Umbilical cord (tissue), 2 donors: ENCODE data around the gene PTPRF.

- RAMPAGE, long total RNA, result no peak
Measured at GRCh38 chr1:43448095-43448783, 5.5 kb downstream of the HYI start.

DNA sequence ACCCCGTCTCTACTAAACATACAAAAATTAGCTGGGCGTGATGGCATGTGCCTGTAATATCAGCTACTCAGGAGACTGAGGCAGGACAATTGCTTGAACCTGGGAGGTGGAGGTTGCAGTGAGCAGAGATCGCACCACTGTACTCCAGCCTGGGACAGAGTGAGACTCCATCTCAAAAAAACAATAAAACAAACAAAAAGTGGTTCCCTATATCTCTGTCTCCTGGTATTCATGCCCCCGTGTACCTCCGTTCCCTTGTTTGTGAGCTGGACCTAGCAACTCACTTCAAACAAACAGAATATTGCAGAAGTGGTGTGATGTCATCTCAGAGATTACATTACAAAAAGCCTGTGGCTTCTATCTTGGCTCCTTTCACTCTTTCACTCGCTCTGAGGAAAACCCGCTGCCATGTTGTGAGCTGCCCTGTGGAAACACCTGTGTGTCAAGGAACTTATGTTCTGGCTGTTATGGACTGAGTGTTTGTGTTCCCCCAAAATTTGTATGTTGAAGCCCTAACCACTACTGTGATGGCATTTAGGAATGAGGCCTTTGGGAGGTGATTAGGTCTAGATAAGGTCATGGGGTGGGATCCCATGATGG, 7.2 kb upstream of the HYI start:
- RAMPAGE, long total RNA, result no peak

DNA sequence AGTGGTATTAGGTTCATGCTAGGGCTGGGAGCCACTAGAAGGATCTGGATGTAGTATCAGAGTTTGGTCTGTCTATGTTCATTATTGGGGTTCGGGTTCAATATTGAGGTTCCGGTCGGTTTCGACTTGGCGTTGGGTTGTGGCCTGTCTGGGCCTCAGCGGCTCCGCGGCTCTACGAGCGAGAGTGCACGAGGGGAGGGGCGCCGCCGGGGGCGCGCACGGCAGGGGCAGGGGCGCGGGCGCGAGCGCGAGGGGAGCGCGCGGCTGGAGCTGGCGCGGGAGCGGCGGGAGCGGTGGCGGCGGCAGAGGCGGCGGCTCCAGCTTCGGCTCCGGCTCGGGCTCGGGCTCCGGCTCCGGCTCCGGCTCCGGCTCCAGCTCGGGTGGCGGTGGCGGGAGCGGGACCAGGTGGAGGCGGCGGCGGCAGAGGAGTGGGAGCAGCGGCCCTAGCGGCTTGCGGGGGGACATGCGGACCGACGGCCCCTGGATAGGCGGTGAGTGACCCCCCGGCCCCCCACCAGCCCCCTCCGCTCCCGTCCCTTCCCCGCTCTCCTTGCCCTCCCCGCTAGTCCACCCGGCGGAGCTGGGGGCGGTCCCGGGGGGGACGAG, at the start of gene PTPRF:
PTPRF (plus strand) TSS at position 284 of the 606 bp plus-strand sequence.
- RAMPAGE, long total RNA, result no peak

DNA sequence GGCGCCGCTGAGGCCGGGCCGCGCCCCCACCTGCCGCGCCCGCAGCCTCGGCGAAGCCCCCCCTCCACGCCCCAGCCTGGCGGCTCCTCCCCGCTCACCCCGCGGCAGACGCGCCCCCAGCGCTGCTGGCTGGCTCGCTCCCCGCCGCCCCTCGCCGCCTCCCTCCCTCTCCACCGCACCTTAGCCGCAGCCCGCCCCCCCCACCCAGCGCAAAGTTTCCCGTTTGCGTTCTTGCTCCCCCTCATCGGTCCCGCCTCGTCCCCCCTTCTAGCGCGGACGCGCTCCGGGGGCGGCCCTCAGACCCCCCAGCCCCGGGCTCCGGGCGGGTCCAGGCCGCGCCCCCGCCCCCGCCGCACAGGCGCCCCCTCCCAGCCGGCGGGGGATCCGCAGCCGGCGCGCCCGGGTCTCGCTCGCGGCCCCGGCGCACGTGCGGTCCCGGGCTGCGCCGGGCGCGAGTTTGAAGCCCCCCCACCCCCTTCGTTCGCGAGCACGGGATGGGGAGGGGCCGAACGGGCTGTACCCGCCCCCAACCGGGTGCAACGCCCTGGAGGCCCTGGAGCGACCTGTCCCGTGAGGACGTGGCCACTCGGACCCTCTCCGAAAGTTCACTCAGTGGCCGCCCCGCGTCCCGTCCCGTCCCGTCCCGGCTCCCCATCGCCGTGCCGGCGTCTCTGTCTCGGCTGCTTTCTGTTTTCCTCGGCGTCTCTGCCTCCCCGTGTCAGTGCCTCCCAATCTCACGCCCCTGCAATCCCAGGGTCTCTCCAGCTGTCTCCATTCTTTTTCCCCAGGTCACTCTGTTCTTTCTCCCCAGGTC, 730 bp downstream of the PTPRF start:
- RAMPAGE, long total RNA, result no peak

- RAMPAGE, long total RNA, result no peak
Measured at GRCh38 chr1:43545607-43546796, 15.3 kb downstream of the PTPRF start.

GRCh38 chr1:43594168-43595126, 55.5 kb upstream of the KDM4A start:
- RAMPAGE, long total RNA, result no peak

- RAMPAGE, long total RNA, result no peak
Measured at GRCh38 chr1:43716592-43717354, 9.4 kb downstream of the ST3GAL3 start.

DNA sequence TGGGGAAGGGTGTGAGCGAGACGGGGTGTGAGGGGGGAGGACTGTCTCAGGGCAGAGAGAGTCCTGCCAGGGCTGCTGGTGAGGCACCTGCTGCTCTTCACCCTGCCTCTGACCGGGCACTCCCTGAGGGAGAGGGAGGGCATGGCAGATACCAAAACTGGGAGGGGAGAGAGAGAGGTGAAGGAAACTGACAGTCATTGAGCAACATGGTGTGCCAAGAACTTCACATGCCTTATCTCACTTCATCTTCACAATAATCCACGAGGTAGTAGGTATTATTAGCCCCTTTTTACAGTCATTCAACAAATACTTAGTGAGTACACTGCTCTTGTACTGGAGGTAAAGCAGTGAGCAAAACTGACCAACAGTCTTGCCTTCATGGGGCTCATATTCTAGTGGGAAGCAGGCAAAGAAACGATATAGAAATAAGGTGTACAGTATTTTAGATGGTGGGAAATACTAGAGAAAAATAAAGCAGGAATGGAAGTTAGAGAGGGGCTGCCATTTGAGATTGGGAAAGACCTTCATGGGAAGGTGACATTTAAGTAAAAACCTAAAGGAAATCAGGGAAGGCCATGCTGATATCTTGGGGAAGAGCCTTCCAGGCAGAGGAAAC, 61.2 kb upstream of the ARTN start:
- RAMPAGE, long total RNA, result no peak

DNA sequence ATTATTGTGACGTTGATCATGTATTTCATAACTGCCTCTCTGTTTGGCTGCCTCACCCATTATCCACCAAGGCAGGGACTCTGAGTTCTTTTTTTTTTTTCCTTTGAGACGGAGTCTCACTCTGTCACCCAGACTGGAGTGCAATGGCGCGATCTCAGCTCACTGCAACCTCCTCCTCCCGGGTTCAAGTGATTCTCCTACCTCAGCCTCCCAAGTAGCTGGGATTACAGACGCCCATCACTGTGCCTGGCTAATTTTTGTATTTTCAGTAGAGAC, 52.7 kb upstream of the ARTN start:
- RAMPAGE, long total RNA, result no peak

- RAMPAGE, long total RNA, result no peak
Measured at GRCh38 chr1:44005848-44006301, 14.5 kb downstream of the CCDC24 start.

- RAMPAGE, long total RNA, result no peak
Measured at GRCh38 chr1:44212722-44213131, 544 bp upstream of the DMAP1 start.

DNA sequence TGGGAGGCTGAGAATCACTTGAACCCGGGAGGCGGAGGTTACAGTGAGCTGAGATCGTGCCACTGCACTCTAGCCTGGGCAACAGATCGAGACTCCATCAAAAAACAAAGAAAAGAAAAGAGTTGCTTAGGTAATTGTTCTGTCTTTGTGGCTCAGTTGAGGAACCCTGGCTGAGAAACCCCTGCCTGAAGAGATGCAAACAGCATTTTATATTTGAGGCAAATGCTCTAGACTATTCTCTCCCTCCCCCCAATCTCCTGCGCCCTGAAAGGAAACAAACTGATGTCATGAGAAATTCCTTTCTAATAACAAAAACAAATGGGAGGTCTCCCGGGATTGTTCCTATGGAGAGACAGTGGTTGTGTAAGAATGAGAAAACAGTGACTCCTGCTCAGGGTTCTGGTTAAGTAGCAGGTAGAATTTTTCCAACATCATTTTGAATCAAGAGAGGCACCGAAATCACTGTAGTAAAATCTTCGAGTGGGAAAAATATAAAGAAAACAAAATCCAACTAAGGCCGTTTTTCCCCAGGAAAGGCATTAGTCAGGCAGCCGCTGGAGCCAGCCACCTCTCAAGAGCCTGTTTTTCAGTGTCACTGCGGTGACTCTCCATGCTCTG, 80.1 kb downstream of the RNF220 start:
- RAMPAGE, long total RNA, result no peak

- RAMPAGE, long total RNA, result no peak
Measured at GRCh38 chr1:44543313-44543798, 130.9 kb downstream of the TMEM53 start.

- RAMPAGE, long total RNA, result no peak
Measured at GRCh38 chr1:44547457-44547656, 126.9 kb downstream of the TMEM53 start.

DNA sequence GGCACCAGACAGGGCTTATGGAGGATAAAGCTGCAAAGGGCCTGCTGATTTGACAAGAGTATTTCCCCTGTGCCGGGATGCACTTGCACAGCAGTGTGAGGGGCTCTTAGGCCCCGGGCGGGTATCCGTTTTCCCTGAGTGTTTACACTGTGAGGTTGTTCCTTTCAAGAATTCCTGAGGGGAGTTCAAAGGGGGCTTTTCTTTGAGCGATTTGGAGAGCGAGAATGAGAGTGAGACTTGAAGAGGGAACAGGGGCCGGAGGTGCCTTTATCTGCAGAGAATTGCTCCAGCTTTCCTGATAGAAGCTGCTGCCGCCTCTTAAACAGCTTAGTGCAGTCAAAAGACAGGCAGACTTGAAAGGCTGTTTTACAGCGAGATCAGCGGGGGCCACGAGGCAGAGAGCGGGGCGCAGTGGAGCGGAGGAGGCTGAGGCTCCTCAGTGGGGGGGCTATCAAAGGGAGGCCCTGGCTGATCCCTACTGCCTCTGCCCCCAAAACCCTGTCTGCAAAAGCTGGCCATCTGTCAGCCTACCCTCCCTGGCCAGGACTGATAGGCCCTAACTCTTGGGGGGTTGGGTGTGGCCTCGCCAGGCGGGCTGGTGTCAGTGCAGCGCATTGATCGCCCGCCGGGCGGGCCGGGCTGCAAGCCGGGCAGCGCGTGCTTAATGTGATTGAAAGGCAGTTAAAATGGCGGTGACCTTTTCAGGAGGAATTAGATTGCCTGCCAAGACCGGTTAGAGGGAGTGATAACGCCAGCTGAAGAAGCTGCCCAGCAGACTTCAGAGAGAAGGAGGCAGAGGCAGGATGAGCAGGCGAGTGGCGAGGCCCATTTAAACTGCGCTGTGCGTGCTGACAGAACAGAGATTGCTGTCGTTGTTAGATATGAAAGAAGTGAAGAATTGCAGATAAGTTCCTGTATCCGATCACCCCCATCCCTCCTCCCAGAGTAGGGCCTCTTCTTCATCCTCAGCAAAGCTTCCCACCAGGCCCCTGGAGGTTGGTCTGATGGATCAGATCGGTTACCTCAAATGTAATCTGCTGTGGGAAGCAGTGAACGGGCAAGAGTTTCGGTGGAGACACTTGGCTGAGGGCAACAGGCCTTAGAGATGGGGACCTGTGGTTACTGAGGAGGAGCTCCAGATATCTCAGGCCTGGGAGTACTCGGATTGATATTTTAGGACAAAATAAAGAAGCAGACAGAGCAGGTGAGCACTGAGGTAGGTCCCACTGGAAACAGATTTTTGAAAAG, 36.3 kb downstream of the TMEM53 start:
- RAMPAGE, long total RNA, result no peak

DNA sequence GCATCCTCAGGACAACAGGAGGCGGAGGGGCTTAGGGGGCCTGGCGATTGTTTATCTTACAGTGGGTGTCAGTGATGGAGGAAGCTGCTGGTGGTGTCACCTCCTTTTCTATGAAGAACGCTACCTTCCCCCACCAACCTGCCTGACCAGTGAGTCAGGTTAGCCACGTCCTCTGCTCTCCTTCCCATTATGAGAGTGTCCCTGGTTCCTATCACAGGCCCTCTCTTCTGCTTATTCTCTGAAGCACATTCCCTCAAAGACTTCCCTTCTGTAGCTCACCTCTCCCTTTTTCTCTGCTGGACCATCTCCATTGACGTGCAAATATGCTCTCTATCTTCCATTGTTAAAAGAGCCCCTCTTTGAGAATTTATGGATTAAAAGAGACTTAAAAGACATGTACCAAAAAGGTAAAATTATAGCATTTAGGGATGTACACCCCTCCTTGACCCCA, 31.0 kb upstream of the KIF2C start:
- RAMPAGE, long total RNA, result no peak

DNA sequence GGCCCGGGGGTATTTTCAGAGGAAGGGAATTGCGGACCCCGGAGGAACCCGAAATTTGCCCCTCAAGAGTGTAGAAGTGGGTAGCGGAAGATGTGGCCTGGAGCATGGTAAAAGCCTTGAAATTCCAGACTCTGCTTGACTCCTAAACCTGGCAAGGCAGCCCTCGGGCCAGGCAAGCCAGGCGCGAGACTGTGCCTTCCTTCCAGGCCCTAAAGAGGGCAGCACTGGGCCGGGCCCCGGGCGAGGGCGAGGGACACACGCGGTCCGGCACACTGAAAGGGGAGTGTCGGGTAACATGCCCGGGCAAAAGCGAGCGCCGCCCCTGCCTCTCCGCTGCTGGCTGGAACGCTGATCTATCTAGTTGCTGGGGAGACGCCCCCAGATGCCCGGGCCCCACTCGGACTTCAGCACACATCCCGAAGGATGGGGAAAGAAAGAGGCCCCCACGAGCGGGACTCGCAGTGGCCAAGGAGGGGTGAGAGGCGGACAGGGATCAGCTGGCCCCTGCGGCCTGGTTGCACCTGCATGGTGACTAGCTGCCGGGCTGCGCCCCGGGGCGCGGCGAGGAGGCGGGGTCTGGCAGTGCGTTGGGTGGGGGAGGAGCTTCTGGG, 439 bp upstream of the PLK3 start:
- RAMPAGE, long total RNA, result no peak

GRCh38 chr1:45344868-45345735, 5.1 kb downstream of the TOE1 start:
- RAMPAGE, long total RNA, result no peak

DNA sequence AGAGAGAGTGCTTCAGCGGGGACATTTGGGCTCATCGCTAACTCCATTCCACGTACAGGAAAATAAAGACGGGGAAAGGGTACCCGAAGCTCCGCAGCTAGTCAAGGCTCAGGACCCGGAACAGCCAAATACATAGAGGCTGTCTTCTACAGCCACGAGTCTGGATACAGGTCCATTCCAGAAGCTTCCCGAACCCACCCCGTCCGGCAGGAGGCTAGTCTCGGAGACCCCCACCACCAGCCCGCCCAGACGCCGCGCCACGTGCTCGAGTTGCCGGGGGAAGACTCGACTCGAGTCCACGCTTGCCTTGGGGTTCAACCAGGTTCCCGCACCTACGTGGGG, 410 bp downstream of the PRDX1 start:
- RAMPAGE, long total RNA, result no peak

DNA sequence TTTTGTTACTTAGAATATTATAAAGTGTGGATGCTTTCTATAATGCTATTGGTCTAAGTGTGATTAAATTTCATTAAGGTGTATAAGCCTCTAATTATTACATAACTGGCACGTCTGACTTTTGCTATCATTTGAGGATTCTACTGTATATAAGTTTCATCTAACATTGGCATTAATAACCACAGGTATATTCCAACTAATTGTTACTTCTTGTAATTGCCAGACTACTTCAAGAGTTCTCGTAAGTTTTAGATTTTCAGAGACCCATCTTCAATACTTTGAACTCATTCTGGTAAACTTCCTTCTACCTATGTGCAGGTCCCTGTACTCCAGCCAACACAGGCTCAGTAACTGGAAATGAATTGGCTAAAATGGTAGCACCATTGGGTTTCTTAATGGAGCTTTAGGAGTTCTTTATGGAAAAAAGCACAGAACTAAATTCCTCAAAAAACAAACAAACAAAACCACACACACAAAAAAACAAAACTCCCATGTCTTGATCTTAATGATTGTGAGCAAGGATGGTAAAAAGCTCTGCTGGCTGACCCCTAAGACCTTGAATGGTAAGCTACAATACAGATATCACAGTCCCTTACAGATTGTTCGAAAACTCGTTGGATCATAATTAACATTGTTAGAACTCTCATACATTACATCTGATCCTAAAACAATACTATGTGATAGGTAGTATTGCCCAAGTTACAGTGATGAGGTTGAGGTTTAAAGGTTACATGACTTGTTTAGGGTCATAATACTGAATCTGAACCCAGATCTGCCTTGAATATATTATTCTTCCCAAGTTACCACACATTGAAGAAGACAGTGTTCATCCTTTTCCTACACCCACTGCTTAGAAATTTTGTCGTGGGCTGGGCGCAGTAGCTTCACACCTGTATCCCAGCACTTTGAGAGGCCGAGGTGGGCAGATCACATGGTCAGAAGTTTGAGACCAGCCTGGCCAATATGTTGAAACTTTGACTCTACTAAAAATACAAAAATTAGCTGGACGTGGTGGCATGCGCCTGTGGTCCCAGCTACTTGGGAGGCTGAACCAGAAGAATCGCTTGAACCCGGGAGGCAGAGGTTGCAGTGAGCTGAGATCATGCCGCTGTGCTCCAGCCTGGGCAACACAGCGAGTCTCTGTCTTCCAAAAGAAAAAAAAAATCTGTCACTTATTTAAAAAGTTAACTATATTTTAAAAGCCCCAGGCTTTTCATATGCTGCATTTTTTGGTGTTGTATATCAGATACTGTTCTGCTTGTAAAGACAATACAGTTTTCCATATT, 14.4 kb downstream of the CCDC17 start:
- RAMPAGE, long total RNA, result no peak